ENCODE data around the gene MBD1.

DNA sequence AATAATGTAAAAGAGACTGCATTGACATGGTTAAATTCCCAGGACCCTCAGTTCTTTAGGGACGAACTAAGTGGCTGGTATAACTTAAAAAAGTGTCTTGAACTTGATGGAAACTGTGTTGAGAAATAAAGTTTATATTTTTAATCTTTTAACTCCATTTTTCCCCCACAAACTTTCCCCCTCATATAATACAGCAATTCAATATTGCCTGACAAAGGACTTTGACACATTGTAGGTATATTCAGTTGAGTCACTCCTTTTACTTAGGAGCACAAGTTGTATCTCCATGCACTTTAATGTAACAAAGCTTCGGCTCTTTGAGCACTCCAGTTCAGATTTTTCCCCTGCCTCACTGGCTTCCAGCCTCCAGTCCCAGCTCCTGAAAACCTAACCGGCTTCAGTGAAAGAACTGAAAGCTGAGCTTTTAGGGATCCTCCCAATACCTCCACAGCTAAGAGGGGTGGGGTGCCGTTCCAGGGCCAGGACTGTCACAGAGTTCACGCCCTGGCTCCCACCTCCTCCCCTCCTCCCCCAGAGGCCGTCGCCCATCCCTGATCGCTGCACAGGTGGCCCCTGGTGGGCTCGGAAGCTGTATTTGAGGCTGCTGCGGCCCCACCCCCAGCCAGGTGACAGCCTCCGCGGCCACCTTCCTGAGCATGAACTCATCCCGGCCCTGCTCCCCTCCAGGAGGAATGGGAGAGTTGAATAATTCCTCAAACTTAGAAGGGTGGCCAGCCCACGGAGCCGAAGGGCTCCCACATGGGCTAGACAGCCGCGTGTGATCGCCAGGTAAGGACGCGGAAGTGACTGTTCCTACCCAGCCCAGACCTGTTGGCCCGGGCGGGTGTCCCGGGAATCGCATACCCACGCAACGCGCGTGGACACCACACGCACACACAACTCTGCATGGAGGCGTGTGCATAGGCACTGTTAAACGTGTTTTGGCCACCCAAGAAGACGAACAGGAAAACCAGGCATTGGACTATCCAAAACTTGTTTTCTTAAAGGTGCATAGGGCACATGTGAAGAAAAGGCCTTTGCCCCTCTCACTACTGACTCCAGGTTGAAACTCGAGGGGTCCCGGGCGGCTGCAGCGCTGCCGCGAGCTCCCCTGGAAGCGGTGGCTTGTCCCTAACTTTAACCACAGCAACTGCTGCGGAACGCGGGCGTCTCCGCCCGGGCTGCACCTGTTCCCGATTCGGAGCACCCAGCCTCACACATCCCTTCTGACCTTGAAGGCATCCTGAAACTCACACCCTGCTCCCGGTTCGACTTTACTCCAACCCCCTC lies 1.7 kb downstream of the MYO5B start:
- PRO-cap: unidirectional peak, plus-strand start at position 767 of the sequence; bidirectional peak, plus-strand start at position 1,061 of the sequence, minus-strand start at position 805 of the sequence

DNA sequence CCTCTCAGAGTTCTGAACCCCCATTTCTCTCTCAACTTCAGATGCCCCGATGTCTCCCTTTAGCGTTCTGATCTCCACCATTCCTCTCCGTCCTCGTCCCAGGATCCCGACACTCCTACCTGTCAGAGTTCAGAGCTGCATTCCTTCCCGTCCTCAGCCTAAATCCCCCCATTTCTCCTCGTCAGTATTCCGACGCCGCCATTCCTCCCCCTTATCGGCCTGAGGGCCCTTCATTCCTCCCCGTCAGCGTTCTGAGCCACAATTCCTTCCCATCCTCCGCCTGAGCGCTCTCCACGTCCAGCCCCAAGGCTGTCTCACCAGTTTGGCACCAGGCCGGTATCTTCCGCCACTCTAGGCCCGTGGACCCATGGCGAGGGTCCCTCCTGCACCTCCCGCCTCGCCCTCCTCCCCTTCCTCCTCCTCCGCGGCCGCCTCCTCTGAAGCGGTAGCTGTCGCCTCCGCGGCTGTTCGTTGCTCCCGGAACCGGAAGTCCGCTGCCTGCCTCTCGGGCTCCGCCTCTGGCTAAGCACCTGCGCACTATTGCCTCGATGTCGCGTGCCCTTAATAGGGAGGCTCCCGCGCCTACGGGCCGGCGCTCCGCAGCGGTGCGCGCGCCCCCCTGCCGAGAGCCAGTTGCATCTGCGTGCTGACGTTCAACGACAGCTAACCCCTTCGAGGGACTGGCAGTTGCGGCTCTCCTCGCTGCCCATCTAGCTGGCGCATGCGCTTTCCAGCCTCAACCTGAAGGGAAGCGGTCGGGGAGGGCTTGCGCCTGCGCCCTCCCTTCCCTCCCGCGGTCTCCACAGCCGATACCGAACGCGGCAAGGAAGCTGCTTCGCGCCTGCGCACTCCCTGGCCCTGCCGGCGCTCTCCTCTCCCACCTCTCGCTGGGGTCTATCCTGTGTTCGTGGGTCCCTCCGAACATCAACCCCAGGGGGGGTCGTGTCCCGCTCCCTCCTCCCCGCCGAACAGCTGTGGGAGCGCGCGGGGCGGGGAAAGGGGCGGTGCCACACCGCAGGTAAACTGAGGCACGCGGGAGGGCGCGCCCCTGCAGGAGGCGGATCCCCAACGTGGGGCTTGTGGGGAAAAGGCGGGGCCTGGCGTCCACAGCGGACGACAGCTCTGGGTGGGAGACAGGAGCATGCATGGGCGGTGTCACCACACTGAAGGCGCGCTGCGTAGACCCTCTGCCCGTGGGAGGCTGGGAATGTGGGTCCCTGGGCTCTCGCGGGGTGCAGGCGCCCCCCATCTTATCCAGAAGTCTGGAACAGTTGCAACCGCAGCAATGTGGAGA lies at the start of gene MBD1:
TSS of gene MBD1 (minus strand) at position 479 of the 1,294 bp plus-strand sequence.
- PRO-cap: bidirectional peak, plus-strand start at position 567 of the sequence, minus-strand start at position 439 of the sequence; bidirectional peak, plus-strand start at position 812 of the sequence, minus-strand start at position 712 of the sequence

DNA sequence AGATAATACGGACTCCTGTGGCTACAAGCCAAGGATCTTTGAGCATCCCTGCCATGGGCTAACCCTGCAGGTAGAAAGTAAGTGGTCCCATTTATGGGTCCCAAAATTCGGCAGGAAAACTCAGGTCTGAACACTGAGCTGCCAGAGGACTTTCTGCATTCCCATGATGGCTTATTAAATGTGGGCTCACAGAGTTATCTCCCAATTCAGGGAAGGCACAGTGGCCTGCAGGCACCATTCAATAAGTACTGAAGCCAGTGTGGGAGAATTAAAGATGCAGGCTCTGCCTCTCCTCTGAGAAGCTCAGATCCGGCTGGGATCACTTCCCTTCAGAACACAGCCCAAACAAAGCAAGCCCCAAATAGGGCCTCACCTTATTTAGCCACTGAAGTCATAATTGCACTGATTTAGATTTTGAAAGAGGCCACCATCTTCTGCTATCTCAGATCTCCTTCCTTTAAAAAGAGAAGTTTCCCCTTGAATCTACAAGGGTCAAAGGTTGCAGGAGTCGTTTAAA lies 94.3 kb downstream of the MAPK4 start:
- PRO-cap: no peak

GRCh38 chr18:50796593-50796880 lies 23.3 kb downstream of the MRO start:
- PRO-cap: bidirectional peak, plus-strand start at chr18:50796655, minus-strand start at chr18:50796390

GRCh38 chr18:51028175-51028816 lies 1.7 kb upstream of the SMAD4 start:
- PRO-cap: no peak

GRCh38 chr18:51037767-51038516 lies 7.9 kb downstream of the SMAD4 start:
- PRO-cap: no peak

DNA sequence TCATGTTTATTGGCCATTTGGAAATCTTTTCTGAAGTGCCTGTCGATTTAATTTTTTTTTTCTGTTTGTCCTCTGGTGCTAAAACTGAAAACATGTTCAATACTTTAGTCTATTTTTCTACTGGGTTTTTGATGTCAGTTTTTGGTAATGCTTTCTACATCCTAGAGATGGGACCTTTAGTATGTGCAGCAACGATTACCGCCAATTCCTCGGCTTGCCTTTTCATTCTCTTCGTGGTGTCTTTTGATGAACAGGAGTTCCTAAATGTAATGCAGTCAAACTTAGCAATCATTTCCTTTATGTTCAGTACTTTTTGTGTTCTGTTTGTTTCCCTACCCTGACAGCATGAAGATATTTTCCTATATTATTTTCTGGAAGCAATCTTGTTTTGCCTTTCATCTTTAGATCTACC lies 55.9 kb downstream of the MEX3C start:
- PRO-cap: no peak

DNA sequence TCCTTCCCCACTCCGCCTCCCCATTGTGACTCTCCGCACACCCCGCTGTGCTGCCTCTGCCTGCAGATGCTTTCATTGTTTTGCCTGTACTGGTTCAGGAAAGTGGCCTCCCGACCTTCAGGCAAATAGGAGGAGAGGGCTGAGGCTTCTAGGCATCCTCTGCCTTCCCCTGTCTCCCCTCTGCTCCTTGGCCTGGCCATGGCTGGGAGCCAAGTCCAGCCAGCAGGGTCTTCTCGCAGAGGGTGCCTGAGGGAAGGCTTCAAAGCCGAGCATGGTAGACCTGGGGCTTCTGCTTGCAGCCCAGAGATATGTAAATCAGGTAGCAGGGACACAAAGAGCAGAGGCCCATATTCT lies 457.4 kb upstream of the MEX3C start:
- PRO-cap: no peak

DNA sequence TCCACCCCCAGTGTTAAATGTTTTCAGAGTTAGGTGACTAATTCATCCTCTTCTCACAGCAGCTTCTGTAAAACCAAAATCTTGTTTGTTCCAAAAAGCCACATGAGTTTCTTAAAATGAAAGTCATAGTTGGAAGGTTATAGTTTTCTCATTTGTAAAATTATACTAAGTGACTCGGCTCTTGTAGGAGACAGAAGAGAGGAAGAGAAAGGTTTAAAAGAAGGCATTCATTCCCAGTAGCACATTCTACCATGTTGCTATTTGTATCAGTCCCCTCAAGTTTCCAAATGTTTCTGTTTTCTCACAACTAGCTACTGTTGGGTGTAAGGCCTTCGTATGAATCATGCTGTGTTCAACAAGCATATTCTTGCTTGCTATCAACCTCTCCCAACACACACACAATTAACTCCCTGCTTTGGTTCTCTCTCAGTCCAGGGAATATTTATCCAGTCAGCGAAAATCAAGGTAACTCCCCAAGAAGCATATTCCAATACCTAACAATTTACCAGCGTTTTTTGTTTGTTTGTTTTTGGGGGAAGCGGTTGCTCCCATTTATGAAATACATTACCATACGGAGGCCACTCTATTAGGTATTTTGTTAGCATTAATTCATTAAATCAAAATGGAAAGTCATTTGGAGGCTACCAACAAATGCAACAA lies 75.1 kb downstream of the MBD2 start:
- PRO-cap: no peak

DNA sequence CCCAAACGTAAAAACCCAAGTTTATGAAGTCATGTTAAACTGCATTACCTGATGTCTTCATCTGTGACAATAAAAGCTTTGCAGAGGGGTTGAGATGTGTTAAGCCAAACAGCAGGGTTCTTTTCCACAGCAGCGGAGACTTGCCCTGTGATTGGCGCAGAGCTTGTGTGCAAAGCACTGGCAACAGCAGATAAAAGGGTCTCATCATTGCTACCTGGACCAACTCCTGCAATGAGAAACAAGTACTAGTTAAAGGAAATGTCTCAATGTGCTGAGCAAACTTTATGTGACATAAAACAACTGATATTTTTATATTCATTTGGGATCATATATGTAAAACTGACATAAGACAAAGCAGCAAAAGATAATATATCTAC lies 60.0 kb downstream of the MBD2 start:
- PRO-cap: no peak

GRCh38 chr18:54165790-54166352 lies 58.6 kb downstream of the MBD2 start:
- PRO-cap: no peak

DNA sequence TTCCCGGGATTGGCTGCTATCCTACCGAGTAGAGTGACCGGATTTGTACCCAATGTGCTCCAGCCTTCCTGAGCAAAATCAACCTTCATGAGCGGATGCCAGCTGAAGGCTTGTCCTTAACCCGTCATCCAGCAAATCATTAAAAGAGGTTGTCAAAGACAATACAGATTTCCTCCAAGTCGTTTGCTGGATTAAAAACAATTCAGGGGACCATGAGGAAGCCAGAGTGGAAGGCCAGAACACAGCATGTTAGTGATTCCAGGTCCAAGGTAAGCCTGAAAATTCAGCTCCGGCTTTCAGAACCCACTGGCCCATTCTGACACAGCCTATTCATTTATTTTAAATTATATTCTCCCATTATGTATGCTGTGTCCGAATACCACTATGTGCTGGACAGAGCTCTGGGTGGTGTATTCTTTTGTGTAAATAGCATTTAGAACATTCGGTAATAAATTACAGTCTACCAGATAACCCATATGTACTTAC lies 76.8 kb upstream of the DYNAP start:
- PRO-cap: no peak

- PRO-cap: no peak
These were observed 17.2 kb downstream of the DYNAP start for GRCh38 chr18:54608124-54608740.

GRCh38 chr18:54833561-54833950 lies 5.3 kb downstream of the RAB27B start:
- PRO-cap: no peak

DNA sequence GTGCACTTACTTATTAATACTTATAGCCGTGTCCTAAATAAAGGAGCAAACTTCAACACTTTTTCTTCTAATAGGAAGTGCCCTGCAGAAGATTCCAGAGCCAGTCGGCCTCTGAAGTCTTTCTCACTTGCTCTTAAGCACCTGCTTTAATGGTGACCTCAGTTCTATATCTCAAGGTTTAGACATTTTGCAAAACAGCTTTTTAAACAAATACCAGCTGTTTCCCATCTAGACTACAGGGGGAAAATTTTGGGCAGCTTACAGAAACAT lies 285.2 kb upstream of the CCDC68 start:
- PRO-cap: no peak

DNA sequence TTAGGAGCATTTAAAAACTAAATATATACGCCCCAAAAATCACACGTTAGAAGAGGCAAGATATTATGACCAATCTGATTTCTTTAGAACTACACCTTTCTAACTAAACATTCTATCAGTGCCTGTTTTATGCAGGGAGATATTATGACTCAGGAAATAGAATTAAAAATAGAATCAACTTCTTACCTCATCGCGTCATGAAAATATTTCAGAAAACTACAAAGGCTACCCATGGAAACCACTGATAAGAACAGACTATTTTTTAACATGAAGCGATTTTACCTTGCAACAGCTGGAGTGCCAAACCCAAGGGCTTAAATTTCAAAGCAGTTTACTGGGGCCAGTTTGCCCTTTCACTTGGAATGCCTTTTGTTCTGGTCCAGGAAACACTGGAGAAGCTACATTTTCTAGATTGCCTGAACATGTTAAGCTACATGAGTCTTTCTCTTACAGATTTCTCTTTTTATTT lies 304.8 kb upstream of the CCDC68 start:
- PRO-cap: no peak

- PRO-cap: no peak
These were observed 264.8 kb downstream of the TCF4 start for GRCh38 chr18:55323096-55323694.

- PRO-cap: no peak
These were observed 179.8 kb downstream of the TCF4 start for GRCh38 chr18:55408196-55408565.

DNA sequence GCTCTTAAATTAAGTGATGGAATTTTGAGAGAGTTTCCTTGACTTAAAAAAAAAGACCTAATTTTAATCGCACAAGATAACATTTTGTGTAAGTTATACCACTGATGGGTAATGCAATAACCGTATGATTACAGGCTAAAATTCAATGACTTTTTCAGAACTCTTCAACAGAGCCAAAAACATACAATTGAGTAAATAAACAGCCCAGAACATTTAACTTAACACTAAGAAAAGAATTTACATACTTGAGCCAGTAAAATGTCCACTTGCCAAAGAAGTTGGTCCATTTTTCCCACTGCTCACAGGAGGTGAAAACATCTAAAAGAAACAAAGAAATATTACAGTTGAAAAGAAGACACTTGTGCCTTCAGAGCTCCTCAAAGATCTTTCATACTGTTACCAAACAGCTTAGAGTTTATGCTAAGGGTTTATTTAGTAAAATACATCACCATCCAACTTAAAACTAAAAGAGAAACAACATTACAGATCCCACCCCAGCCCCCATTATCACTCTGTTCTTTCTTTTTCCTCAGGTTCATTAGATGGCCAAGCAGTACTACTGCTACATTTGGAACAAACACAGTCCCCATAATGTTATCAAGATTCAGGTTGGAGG lies 2.8 kb downstream of the TCF4 start:
- PRO-cap: no peak

- PRO-cap: unidirectional peak, plus-strand start at chr18:55586129
These were observed 2.2 kb downstream of the TCF4 start for GRCh38 chr18:55585651-55586306.

Measured in ileum (tissue), 1 donor.